Neural progenitor cell (in vitro differentiated cells): ENCODE results near the genes VPS4A and ST3GAL2.

- RAMPAGE, long total RNA, result no peak
Observed at GRCh38 chr16:68786354-68786986, 49.4 kb downstream of the CDH1 start.

DNA sequence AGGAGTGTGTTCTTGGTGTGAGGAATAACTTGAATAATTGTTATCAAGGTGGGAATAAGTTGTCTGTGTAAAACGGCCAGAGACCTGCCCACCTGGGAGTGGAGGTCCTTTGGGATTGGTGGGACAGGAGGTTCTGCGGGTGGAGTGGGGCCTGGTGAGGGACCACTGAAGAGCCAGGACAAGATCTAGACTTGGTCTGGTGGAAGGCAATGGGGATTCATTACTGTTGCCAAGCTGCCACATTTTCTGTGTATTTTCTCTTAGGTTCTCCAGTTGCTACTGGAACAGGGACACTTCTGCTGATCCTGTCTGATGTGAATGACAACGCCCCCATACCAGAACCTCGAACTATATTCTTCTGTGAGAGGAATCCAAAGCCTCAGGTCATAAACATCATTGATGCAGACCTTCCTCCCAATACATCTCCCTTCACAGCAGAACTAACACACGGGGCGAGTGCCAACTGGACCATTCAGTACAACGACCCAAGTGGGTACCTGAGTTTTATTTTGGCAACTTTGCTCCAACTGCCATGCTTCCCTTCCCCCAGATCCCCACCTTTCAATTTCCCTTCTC, 21.5 kb upstream of the TANGO6 start:
- RAMPAGE, long total RNA, result no peak

- RAMPAGE, long total RNA, result no peak
Observed at GRCh38 chr16:68971963-68972531, 128.7 kb downstream of the TANGO6 start.

DNA sequence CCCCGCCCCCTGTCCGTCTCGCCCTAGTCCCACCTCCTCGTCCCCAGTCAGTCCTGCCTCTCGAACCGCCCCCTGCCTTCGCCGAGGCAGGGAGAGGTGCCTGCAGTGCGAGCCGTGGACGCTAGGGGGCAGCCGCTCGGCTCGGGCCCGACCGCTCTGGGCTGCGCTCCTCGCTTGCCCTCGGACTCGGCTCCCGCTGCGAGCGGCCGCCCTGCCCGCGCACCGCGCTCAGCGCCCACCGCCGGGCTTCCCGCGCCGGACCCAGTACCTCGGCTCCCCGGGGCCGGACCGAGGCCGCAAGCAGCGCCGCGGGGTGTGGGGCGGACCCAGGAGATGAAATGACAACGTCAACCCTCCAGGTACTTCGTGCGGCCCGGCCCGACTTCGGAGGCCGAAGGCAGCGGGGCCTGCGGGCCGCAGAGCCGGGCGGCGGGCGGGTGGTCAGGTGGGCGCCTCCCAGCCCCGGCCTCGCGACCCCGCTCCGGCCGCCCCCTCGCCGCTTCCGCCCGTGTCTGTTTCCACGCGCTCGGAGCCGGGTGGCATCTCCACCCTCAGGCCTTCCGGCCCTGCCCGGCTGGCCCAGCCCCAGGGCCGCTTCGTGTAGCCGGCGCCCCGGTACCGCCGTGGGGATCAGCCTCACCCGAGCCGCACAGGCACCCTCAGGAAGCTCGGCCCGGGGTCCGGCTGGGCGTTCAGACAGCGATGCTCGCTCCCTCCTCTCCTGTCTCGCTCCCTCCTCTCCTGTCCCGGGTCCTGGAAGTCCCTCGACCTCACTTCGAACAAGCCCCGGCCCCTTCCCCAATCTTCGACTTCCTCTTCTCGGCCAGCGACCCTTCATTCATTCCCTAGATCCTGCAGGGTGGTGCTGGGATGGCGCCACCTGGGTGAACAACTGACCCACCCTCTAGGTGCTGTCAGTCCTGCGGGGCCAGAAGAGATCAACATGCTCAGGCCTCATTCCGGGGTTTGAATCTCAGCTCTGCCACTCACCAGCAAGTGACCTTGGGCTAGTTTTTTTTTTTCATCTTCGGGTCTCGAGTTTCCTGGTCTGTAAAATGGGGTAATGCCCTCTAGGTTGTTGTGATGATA, at the start of gene VPS4A:
Gene VPS4A, plus strand, starts transcription at position 177 of the 1,089 bp plus-strand sequence.
- RAMPAGE, long total RNA, result no peak

- RAMPAGE, long total RNA, result no peak
Observed at GRCh38 chr16:69417237-69418156, 6.9 kb upstream of the CYB5B start.

DNA sequence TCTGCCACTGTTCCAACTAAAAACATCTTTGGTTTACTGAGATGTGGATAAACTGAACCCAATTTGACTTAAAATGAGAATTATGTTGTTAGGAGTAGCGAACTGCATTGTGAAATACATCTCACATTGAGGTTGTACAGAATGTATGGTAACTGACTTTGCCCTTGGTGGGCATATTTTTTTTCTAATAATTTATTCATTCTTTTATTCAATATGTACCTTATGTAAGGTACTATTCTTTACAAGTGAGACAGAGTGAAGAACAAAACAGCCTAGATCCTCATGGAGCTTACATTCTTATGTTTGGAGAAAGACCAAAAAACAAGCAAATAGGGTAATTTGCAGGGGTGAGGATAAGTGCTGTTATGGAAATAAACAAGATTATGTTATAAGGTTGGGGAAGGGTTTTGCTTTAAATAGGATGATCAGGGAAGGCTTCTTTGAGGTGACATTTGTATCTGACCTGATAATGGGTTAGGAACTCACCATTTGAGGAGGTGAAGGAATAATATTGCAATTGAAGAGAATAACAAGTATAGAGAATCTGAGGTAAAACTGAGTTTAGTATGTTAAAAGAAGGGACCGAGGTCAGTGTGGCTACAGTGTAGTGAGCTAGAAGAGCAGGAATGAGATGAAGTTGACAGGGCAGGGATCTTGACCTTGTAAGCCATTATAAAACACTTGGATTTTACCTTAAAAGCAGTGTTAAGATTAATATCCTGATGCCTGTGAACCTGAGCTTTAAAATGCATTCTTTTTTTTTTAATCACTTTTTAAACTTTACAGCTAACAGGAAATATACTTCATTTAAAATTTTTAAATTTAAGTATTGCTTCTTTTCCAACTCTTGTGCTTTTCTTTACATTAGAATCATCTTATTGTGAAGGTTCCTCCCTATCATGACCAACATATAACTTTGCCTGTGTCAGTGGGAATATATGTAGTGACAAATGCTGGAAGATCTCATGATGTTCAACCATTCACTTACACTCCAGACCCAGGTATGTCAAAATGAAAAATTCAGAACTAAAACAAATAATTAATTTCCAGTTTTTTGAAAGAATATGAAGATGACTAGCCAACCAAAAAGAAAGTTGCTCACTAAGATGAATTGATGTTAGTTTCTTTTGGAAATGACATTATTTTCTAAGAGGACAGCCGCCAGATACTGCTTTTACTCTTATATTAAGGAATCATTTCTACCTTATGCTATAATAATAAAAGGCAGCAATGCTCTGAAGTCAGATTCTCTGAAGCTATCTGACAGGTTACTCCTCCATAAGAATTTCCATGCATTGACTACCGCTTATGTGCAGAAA, 49.6 kb downstream of the NQO1 start:
- RAMPAGE, long total RNA, result no peak

DNA sequence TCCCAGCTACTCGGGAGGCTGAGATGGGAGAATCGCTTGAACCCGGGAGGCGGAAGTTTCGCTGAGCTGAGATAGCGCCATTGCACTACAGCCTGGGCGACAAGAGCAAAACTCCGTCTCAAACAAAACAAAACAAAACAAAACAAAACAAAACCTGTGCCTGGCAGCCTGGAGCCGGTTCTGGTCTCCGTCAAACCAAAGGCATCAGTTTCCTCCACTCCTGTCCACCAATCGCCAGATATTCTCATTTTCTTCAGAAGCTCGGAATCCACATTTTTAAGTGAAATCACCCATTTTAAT, 655 bp downstream of the NQO1 start:
- RAMPAGE, long total RNA, result no peak

GRCh38 chr16:69728274-69728952, 2.1 kb upstream of the NQO1 start:
- RAMPAGE, long total RNA, result no peak

DNA sequence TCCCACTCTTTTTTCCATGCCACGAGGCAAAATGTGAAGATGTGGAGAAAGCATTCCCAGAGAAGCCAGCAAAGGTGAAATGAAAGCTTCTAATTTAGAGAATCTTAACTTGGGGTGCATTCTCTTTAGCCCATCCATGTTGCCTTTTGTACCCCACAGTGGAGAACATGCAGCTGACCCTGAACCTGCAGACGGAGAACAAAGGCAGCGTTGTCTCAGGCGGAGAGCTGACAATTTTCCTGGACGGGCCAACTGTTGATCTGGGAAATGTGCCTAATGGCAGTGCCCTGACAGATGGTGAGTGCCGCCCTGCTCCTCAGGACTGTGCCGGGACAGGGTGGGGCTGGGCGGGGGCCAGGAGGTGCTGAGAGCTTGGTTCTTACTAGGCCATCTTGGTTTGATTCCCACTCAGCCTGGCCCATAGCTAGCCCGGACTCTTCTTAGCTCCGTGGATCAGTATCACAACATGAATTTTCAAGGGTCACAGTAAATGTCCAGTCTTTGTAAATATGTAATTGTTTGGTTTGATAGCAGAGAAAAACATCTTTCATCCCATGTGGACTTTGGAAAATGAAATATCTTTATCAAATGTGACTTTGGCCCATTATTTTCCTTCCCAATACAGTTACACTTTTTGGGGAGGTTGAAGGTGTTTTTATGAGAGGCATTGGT, 78.0 kb downstream of the WWP2 start:
- RAMPAGE, long total RNA, result no peak

DNA sequence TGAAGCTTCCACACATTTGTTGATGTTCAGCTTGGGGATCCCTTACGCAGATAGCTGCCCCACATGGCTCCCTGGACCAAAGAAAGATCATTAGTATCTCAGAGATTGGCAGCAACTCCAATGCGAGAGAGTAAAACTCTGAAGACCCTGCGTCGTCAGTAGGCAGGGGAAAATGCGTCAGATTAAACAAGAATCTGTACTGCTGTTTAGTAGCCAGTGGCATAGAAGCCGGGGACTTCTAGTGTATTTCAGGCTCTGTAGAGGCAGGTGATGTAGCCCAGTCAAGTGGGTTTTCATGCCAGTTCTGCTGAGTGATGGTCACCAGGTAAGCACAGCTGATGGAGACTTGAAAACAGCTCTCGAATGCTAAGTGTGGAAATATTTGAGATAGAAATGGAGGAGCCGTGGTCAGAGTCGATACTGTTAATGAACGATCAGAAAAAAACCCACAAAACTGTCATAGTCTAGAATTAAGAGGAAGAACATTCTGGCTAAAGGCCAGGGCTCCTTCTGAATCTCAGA, 24.4 kb upstream of the CLEC18A start:
- RAMPAGE, long total RNA, result no peak

DNA sequence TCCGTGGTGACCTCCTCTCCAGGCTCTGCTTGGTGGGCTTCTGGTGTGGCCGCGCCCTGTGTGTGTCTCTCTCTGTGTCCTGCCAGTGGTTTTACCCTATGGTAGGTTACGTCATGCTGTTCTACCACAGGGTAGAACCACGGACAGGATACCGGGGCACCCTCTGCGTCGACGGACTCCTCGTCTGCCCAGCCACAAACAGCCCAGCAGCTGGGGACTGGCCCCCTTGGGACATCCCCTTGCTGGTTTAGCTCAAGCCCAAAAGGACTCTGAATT, 18.2 kb upstream of the CLEC18A start:
- RAMPAGE, long total RNA, result no peak

- RAMPAGE, long total RNA, result no peak
Observed at GRCh38 chr16:69943211-69943576, 7.9 kb upstream of the CLEC18A start.

DNA sequence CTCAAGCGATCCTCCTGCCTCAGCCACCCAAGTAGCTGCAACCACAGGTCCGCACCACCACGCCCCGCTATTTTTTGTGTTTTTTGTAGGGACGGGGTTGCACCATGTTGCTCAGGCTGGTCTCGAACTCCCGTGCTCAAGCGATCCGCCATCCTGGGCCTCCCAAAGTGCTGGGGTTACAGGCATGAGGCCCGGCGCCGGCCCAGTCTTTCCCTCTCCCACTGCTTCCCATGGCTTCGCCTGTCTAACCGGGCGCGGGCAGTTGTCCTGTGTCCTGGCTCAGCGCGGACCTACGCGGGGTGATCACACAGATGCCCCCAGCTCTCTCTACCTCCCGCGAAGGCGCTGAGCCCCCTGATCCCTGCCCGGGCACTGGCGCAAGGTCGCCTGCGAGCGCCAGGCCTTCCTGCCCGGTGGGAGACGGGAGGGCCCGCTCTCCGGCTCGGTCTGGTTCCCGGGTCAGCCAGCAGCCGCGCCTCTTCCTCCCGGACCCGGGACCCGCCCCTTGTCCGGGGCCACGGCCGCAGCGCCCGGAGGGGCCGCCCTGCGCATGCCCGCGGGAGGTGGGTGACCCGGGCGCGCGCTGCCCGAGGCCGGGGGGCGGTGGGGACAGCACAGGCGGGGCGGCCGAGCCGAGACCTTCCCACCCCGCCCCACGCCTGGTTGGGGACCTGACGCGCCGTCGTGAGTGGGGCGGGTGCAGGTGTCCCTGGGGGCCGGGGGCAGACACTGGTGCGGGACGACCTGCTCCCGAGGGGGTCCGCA, 13.9 kb downstream of the CLEC18A start:
- RAMPAGE, long total RNA, result no peak

GRCh38 chr16:70252391-70252680, 596 bp upstream of the EXOSC6 start:
- RAMPAGE, long total RNA, result no peak

GRCh38 chr16:70437502-70438036, 1.3 kb downstream of the ST3GAL2 start:
- RAMPAGE, long total RNA, result no peak

- RAMPAGE, long total RNA, result no peak
Observed at GRCh38 chr16:70438880-70440000, at the start of gene ST3GAL2. Gene ST3GAL2 (minus strand): TSS chr16:70439100.

DNA sequence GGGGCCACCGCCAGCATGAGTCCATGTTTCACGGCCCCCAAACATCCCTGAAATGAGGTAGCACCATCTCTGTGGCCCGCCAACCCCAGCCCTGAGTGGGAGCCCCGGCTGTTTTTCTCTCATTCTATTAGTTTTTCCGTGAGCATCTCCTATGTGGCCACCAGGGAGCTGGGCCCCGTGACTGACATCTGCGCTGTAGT, 43.5 kb upstream of the IL34 start:
- RAMPAGE, long total RNA, result no peak

GRCh38 chr16:70664101-70664612, 17.8 kb downstream of the IL34 start:
- RAMPAGE, long total RNA, result no peak

- RAMPAGE, long total RNA, result no peak
Observed at GRCh38 chr16:70708405-70708841, 22.6 kb upstream of the MTSS2 start.

DNA sequence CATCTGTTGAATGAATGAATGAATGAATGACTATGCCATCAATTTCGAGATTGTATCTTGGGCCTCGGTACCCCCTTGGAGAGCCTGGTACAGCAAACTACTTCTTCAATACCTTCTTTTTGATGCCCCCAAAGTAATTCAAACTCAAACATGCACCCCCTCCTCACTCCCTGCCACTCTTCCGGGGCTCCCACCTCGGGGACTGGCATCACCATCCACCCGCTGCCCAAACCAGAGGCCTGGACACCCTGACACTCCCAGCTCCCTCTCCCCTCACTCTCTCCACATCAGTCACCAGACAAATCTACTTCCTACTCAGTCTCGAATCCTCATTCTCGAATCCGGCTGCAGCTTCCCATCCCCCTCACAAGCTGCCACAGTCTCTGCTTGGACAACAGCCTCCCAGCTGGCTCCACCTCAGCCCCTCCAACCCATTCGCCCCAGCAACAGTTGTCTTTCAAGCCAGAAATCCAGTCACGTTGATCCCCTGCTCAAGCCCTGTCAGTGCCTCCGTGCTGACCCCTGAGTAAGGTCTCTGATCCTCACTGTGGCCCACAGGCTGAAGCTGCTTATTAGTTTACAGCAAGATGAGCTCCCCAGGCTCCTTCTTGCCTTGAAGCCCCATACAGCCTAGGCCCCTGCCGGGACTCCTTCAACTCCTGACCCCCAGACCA, 44.1 kb upstream of the MTSS2 start:
- RAMPAGE, long total RNA, result no peak